Type B pancreatic cell (in vitro differentiated cells): ENCODE measurements around the gene SERPINB1.

DNA sequence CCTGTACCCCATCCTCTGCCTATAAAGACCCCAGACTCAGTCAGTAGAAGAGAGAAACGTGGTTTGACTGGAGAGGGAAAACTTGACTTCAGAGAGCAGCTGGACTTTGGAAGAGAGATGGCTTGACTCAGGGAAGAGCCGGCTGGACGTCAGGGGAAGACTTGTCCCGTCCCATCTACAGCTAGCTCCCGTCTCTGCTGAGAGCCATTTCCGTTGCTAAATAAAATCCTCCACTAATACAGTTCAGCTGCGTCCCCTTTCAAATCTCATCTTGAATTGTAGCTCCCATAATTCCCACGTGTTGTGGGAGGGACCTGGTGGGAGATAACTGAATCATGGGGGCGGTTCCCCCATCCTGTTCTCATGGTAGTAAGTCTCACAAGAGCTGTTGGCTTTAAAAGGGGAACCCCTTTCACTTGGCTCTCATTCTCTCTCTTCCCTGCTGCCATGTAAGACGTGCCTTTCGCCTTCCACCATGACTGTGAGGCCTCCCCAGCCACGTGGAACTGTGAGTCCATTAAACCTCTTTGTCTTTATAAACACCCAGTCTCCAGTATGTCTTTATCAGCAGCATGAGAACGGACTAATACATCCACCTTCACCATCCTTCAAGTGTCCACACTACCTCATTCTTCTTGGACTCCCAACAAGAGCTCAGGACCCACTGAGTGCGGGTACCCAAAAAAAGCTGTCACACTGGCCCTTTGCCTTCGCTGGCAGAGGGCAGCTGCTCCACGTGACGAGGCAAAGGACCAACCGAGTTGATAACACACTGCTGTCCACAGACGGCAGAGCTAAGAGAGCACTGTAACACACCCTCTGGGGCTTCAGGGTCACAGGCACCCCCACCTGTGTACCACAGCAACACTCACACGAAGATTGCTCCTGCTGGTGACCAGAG is 313.1 kb downstream of the FOXC1 start:
- PRO-cap: no peak

- PRO-cap: no peak
These were observed 164.3 kb downstream of the GMDS start for GRCh38 chr6:2081177-2081482.

GRCh38 chr6:2340910-2341581 is 95.6 kb upstream of the GMDS start:
- PRO-cap: no peak

DNA sequence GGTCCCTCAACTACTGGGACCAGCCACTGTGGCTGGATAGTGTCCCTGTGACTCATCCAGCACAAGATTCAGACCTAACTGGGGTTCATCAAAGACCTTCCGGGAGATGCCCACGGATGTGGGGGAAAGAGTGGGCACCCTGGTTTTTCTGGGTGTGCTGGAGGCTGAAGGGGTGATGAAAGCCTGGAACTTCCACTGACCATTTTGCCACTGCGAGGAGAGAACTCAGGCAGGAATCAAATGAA is 143.9 kb upstream of the GMDS start:
- PRO-cap: no peak

DNA sequence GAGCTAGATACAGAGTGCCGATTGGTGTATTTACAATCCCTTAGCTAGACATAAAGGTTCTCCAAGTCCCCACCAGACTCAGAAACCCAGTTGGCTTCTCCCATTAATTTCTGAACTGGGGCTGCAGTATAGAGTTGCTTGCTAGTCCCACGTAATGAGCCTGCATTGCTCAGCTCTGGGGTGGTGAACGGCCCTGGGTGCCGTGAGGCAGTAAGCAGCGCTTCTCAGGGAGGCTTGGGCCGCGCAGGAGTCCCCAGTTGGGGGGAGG is 2.1 kb upstream of the WRNIP1 start:
- PRO-cap: no peak

- PRO-cap: bidirectional peak, plus-strand start at chr6:2810356, minus-strand start at chr6:2810108
These were observed 31.2 kb downstream of the SERPINB1 start for GRCh38 chr6:2810306-2811072.

DNA sequence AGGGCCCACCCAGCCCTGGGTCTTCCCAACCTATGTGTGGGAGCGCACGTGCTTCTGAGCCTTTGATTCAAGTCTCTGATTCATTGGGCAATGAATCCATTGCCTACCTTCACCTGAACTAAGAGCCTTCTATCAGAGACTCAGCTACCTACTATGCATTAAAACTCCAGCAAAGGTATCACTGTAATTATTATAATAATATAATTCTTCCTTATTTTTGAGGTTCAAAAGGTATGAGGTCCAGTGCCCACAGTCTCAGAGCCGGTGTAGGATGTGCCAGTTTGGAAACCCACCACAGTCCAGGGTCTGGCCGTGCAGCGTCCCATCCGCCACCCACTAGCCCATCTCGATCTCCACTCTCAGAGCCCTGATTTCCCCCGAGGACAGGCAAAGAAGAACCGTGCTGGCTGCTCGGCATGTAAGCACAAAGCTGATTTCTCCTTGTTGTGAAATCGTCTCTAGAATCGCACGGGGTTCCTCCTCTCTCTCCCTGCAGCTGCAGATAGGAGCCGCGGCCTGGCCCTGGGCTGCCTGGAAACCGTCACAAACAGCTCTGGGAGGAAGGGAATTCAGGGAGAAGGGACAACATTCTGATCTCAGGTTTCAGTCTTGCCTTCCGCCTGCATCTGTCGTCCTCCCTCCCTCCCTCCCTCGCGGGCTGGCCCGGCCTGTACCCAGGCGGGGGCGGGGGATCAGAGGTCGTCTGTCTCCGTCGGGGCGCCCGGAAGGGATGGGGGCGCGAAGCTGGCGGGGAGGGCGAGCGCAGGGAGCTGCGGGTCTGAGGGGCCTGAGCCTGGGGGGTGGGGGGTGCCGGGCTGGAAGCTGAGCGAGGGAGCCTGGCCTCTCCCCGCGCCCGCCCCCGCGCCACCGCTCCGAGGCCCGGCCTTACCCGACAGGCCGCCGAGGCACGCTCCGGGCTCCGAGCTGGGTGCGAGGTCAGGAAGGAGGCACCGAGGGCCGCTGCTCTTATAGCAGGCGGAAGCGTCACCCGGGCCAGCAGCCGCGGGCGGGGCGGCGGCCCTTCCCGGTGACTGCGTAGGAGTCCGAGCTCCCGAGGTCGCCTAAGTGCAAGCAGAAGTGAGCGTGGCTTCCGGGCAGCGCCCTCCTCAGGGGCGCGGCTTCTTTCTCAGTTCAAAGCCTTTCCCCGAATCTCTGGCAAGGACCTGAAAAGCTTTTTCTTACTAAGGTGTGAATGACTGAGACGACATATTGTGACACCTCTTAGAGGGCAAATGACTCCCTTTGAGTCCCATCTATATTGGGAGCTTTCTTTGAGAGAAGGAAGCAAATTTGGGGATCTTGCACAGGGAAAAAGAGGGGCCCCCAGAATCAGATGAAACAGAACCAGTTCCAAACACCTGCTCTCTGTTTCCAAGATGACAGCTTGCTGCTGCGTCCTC is at the start of gene SERPINB1:
TSS of gene SERPINB1 (minus strand) at position 941 of the 1,400 bp plus-strand sequence.
- PRO-cap: bidirectional peak, plus-strand start at position 606 of the sequence, minus-strand start at position 448 of the sequence; bidirectional peak, plus-strand start at position 922 of the sequence, minus-strand start at position 940 of the sequence; bidirectional peak, plus-strand start at position 1,046 of the sequence, minus-strand start at position 1,079 of the sequence

DNA sequence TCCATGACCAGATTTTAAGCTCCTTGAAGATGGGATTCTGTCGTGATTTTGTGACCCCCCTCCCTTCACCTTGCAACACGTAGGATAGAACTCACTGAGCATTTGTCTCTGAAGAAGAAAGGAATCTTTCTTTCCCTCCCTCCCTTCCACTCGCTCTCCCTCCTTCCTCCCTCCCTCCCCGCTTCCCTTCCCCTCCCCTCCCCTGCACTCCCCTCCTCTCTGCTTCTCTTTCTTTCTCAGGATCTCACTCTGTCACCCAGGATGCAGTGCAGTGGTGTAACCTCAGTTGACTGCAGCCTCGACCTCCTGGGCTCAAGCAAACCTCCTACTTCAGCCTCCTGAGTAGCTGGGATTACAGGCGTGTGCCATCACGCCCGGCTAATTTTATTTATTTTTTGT is 23.5 kb upstream of the SERPINB1 start:
- PRO-cap: no peak

- PRO-cap: no peak
These were observed 12.1 kb downstream of the SERPINB9 start for GRCh38 chr6:2890849-2891501.

DNA sequence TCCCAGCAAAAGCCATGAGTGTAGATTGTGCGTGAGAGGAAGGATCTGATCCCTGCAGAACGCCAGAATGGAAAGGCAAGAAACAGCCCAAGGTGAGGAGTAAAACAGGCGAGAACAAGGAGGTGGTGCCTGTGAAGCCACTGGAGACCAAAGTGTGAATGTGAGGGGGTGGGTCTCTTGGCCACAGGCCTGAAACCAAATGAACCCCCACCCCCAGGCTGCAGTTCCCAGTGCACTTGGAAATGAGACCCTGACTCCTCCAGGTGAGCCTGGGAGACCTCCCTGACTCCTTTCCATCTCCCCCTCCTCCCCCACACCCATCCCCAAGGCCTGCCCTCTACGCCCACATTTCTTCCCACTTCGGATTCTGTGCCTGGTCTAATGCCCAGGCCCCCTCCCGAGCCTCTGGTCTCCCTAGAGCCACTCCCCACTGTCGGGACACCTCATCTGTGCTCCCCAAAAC is 1.7 kb downstream of the SERPINB9 start:
- PRO-cap: no peak

GRCh38 chr6:2965209-2965695 is 6.1 kb downstream of the SERPINB6 start:
- PRO-cap: no peak

DNA sequence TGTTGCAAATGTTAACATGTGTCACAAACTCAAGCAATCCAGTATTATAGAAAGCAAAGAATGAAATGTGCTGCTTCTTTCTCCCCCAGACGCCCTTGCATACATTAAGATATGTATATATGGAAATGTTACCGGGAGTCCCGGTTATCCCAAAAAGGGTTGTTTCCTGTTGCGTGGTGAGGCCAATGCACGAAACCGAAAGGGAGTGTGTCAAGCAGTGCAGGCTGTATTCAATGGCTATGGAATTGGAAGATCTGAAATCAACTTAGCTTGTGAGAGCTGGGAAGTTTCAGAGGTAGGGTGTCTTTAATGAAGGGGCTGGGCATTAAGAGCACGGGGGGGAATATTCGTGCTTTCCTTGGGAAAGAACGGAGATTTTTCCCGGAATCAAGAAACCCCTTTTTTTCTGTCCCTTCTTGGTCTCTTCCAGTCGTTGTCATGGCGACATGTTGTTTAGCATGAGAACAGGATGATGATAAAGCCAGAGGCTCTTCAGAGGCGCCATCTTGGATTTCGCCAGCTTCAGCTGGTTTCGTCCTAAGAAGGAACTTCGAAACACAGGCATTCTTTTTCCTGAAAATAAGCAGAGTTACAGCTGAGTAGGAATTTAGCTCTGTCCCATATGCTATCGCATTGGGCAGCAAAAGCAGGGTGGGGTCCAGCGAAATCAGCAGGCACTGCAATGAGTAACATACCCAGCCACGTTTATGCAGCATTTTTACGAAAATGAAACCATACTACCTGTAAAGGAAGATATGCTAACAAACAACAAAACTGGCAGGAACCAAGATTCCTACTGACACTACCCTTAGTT is 10.0 kb upstream of the NQO2 start:
- PRO-cap: bidirectional peak, plus-strand start at position 488 of the sequence, minus-strand start at position 101 of the sequence; unidirectional peak, plus-strand start at position 567 of the sequence

DNA sequence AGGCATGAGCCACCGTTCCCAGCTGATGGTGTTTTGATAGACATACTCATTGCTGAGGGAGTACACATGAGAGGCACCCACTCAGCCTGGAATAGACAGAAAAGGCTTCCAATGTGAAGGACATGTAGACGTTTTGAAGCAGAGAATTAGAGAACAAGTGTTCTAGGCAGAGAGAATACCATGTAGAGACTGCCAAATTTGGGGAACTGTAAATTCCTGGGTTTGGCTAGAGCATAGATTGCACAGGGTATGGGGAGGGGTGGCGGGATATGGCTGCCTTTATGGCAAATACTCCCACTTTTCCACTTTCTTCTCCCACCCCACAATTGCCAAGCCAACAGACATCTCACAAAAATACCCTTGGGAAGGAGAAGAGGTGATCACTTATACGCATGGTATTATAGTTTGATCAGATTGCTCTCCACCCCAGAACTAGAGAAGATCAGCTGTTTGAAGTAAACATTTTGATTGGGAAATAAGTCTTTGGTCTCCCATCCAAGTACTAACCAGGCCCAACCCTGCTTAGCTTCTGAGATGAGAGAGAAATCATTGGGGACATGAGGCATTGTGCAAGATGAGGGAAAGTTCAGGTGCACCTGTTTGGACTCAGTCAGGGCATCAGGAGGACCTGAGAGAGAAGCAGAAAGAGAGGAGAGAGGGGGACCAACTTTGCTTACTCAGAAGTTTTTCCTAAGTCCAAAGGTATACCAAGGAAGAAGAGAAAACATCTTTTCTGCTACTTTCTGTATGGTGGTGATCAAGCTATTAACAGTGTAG is 11.2 kb downstream of the RIPK1 start:
- PRO-cap: no peak

GRCh38 chr6:3154351-3155056 is 2.8 kb downstream of the TUBB2A start:
- PRO-cap: unidirectional peak, minus-strand start at chr6:3154943

- PRO-cap: no peak
These were observed 19.4 kb upstream of the TUBB2A start for GRCh38 chr6:3176736-3177074.

DNA sequence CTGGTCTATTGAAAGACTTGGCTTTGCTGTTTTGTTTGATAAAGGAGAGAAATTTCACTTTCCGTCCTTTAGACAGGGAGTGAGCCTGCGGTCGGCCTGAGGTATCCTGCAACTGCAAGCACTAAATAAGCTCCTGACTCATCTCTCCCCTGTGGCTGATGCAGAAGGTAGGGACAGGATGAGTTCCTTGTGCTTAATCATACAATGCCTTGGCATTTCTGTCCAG is 23.3 kb downstream of the PSMG4 start:
- PRO-cap: no peak

- PRO-cap: no peak
These were observed 62.9 kb downstream of the PSMG4 start for GRCh38 chr6:3321554-3322051.

DNA sequence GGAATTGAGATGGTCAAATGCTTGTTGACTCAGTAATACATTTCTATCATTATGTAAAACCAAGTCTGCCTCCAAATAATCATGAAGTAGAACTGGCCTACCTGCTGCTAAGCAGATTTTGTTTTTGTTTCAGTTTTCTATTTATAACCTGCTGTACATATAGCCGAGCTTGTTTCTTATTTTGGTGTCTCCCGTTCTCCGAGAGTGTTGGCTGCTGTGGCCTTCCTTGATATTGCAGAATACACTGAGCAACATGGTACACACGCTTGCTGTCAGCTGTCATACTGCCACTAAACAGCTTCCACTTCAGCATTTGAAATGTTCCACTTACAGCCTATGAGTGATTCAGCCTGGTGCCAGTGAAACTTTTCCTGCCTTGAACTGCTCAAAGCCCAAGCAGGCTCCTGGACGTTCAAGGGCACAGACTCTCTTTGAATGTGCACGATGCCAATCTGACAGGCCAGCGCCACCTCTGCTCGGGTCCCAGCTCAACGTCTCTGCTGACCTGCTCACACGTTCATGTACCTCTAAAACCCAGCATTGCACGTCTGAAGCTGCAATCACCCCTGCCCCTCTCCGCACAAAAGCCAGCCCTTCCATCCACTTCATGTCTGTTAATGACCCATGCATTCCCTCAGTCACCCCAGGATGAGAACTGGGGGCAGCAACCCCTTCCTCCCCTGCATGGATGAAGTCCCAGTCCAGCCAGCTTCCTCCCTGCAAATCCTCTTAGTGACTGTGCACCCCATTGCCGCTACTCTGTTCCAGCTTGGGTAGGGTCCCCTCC is 87.2 kb downstream of the PSMG4 start:
- PRO-cap: no peak

DNA sequence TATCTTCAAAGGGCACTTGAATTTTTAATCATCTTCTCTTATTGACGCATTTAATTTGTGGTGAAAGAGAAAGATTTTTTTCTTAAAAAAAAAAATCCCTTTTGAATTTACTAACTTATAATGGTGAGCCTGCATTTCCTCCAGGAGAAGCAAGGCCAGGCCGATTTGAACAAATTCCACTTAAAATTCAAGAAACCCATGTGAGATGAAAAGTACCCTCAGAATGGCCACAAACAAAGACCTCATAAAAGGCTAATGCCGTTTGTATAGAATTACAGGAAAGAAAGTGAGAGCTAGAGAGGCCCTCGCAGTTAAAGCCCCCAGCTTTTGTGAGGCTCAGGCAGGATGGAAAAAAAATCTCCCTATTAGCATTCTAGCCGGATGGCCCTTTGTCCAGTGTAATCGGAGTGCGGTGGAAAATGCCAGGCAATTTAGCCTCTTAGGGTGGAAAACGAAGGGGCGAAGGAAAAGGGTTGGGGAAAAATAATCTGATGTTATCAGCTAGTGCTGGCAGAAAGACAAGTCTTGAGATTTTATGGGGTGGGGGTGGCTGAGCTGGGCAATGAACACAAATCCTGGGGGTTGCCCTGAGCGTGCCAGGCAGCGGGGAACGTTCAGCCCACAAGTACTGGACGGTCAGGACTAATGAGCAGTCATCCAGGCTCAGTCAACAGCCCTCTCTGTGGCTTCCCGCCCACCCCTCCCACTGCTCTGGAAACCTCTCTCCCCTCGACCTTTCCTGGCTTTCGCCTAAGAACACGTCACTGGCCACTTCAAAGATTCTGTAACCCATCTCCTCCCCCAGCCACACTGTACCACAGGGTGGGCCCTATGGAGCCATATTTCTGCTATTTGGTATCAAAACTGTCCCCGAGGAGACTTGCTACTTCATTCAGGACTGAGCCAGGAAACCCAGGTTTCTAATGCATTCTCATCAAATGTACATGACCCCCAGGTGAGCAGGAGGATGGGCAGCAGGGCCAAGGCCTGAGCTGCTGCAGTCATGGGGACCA is 92.5 kb downstream of the PSMG4 start:
- PRO-cap: no peak

GRCh38 chr6:3377871-3378681 is 78.8 kb downstream of the SLC22A23 start:
- PRO-cap: no peak